ENCODE data around the gene PRICKLE4.

DNA sequence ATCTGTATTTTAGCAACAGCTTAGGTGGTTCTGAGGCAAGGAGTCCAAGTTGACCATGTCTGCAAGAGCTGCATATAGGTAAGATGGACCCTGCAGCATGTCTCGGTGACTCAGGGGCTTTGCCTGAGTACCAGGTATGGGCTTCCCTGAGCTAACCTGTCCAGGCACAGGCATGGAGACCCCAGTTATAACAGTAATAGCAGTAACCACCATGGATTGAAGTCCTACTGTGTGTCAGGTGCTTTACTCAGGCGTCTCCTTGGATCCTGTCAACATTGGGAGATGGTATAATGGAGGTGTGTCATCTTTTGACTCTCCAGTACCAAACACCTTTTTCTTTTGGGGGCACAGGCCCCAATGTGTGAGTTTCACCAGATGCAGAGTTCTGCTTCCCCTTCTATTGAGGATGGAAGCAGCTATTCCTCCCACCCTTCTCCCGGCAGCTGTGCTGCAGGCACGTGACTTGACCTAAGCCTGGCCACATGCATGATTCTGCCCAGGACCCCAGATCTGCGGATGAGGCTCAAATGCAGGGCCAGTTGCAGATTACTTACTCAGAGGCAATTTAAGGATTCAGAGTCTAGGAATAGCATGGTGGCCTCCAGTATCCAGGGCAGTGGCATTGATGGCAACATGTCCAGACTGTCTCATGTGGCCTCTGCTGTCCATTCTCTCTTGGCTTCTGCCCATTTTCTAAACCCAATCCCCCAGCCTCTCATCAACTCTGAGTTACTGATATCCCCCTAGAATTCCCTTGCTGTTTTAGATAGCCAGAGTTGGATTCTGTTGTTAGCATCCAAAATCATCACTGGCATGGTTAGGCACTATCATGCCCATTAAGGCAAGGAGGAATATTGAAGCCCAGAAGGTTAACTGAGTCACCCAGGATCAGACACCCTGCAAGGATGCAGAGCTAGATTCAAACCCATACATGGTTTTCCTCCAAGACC, 13.6 kb downstream of the TREM1 start:
- RRBS: no CpG with 5 or more reads among the region's 5 CpGs
CAGE:
- cytosol, long polyA plus RNA: no peak
- long polyA plus RNA: no peak
- nucleus, long polyA plus RNA: no peak

- RRBS: no CpG with 5 or more reads among the region's 5 CpGs
CAGE:
- cytosol, long polyA plus RNA: no peak
- long polyA plus RNA: no peak
- nucleus, long polyA plus RNA: no peak
Observed at GRCh38 chr6:41302564-41303036, 16.1 kb upstream of the TREM1 start.

DNA sequence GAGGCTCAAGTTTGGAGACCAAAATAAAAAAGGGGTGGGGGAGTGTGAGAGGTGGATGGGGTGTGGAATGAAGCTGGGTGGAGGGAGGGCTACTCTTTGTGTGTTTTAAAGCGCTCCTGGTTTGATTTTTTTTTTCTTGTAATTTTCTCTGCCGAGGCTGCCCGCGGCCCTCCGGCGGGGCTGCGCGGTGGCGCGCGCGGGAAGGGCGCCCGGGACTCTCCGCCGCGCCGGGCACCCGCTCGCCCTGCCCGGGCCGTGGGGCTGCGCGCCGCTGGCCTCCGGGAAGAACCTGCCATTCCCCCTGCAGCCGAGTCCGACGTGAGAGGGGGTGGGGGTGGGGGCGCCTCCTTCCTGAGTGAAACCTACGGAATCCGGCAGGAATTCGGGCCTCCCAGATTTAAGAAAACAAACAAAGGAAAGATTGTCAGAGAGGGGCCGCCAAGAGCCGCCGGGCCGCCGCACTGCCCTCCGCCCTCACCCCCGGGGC, 42.5 kb upstream of the FOXP4 start:
- RRBS: 17% methylated on average over 19 of the region's 40 CpGs
CAGE:
- cytosol, long polyA plus RNA: no peak
- long polyA plus RNA: no peak
- nucleus, long polyA plus RNA: no peak

DNA sequence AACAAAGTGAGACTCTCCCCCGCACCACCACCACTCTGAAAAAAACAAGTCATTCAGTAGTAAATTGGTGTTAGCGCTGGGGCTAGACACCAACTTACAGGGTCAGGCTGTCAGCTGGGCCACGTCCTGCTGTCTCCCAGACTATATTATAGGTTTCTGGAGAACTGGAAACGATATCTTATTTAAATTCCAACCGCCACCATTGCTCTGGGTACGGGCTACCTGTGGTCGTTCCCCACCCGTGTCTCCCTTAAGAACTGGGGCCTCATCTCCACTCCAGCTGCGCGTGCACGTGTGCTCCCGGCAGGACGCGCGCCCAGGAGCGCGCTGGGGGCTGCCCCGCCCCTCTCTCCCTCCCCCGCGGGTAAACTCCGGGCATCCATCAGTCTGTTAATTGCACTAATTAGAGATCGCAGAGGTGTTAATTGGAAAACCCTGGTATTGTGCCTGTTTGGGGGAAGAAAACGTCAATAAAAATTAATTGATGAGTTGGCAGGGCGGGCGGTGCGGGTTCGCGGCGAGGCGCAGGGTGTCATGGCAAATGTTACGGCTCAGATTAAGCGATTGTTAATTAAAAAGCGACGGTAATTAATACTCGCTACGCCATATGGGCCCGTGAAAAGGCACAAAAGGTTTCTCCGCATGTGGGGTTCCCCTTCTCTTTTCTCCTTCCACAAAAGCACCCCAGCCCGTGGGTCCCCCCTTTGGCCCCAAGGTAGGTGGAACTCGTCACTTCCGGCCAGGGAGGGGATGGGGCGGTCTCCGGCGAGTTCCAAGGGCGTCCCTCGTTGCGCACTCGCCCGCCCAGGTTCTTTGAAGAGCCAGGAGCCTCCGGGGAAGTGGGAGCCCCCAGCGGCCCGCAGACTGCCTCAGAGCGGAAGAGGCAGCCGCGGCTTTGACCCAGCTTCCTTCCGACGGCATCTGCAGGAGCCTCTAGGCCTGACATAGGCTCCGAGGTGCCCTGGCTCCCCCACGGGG, 14.4 kb downstream of the FOXP4 start:
- RRBS: 96% methylated on average over 18 of the region's 59 CpGs
CAGE:
- cytosol, long polyA plus RNA: no peak
- long polyA plus RNA: no peak
- nucleus, long polyA plus RNA: no peak

- RRBS: no CpG with 5 or more reads among the region's 36 CpGs
CAGE:
- cytosol, long polyA plus RNA: no peak
- long polyA plus RNA: no peak
- nucleus, long polyA plus RNA: no peak
Observed at GRCh38 chr6:41589420-41590379, 43.5 kb downstream of the FOXP4 start.

DNA sequence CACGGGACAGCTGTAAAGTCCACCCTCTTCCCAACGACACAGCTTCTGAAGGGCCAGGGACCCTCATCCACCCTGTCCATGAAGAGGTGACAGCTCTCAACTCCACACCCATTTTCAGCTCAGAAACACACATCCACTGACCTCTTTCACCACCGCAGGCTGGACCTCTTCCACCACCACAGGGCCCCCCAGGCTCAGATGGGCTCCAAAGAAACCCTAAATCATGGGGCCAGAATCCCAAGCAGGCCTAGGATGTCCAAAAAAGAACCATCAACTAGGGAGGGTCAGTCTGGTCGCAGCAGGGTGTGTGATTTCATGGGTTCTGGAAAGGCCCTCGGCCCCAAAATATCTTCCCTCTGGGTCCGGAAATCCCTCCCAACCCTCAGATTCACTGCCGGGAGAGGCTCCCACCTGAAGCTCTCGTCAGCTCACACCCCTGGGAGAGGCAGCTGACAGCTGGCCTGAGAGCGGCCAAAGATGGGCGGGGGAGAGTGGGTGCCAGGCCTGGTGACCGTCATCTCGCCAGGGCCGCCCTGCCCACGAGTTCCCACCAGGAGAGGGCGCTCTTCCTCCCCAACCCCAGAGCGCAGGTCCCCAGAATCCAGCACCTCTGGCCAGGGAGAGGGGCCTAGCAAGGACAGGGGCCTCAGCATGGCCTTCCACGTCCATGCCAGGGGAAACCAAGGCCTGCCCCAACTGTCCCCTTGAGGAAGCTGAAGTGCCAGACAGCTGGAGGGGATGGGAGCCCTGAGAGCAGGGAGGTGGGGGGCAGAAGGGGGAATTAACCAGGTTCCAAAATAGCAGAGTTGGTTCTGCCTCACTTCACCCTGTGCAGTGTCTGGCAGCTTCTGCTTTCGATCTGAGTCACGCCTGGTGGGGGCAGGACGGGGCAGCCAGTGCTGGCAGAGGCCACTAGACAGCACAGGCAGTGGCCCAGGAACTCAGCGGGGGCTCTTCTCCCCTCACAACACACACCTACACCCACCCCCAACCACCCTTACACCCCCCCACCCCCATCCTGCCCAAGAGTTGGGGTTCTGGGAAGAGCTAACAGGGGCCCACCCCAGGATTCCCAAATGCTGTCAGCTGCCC, 29.6 kb downstream of the TFEB start:
- RRBS: no CpG with 5 or more reads among the region's 21 CpGs
CAGE:
- cytosol, long polyA plus RNA: no peak
- long polyA plus RNA: no peak
- nucleus, long polyA plus RNA: no peak

- RRBS: 37% methylated on average over 6 of the region's 16 CpGs
CAGE:
- cytosol, long polyA plus RNA: no peak
- long polyA plus RNA: no peak
- nucleus, long polyA plus RNA: no peak
Observed at GRCh38 chr6:41733583-41734084, 1.8 kb downstream of the TFEB start.

GRCh38 chr6:41734674-41735268, 637 bp downstream of the TFEB start:
- RRBS: 1% methylated on average over 40 of the region's 59 CpGs
CAGE:
- cytosol, long polyA plus RNA: no peak
- long polyA plus RNA: no peak
- nucleus, long polyA plus RNA: no peak

DNA sequence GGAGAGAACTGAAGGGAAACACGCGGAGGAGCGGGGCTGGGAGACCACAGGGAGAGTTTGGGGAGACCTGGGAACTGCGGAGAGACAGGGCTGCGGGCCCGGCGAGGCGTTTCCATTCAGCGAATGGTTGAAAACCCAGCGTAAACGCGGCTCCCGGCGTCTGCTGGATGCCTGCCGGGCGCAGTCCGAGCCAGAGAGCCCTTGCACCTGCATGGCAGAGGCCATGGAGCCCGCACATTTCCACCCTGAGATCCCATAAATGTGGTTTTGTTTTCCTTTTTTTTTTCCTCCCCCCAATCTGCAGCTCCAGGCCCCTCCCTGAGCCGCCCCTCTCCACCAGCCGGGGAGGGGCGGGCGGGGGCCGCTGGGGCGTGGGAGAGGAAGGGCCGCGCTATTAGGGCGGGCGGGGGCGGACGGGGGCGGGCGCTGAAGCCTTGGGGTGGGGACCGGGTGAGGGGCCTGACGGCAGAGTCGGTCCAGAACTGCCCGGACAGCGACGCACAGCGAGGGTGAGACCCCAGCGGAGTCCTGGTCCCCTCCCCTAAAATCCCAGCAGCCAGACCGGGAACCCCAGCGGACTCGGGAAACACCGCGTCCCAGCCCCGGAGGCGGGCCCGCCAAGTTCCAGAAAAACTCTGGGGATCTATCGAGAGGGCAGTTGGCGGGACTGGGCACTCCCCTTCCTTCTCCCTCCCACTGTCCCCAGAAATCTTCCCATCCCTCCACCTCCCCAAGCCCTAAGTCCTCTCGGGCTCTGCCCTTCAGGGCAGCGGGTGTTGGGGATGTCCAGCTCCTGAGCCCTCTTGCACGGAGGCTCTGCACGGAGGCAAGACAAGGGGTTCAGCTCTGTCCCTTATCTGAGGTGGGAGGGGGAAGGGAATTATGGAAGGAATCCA, at the start of gene PRICKLE4:
PRICKLE4 (plus strand) TSS at position 465 of the 896 bp plus-strand sequence.
- RRBS: 3% methylated on average over 25 of the region's 54 CpGs
CAGE:
- cytosol, long polyA plus RNA: no peak
- long polyA plus RNA: no peak
- nucleus, long polyA plus RNA: start-site peak on the plus strand centred at position 453 of the sequence, 66 bp wide, 96 and 103 reads in 2 replicates

- RRBS: no CpG with 5 or more reads among the region's 4 CpGs
CAGE:
- cytosol, long polyA plus RNA: no peak
- long polyA plus RNA: no peak
- nucleus, long polyA plus RNA: no peak
Observed at GRCh38 chr6:41937968-41938631, 3.5 kb downstream of the CCND3 start.

GRCh38 chr6:41938632-41939431, 2.8 kb downstream of the CCND3 start:
- RRBS: no CpG with 5 or more reads among the region's 8 CpGs
CAGE:
- cytosol, long polyA plus RNA: no peak
- long polyA plus RNA: no peak
- nucleus, long polyA plus RNA: no peak

GRCh38 chr6:41947486-41948297, 6.1 kb upstream of the CCND3 start:
- RRBS: 87% methylated on average over 5 of the region's 10 CpGs
CAGE:
- cytosol, long polyA plus RNA: no peak
- long polyA plus RNA: no peak
- nucleus, long polyA plus RNA: no peak

GRCh38 chr6:42103935-42105255, 38.0 kb downstream of the C6orf132 start:
- RRBS: 76% methylated on average over 48 of the region's 95 CpGs
CAGE:
- cytosol, long polyA plus RNA: no peak
- long polyA plus RNA: no peak
- nucleus, long polyA plus RNA: no peak

DNA sequence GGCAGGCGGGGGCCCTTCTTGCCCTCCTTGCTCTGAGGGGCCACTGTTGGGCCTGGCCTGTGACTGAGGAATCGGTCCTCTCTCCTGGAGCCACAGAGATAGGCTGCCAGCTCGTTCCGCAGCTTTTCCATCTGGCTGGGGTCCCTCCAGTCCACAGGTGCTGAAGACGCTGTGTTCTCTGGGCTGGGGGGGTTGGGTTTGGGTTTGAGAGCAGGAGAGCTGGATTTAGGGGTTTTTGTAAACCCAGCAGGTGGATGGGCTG, 36.1 kb downstream of the C6orf132 start:
- RRBS: no CpG with 5 or more reads among the region's 5 CpGs
CAGE:
- cytosol, long polyA plus RNA: no peak
- long polyA plus RNA: no peak
- nucleus, long polyA plus RNA: no peak

GRCh38 chr6:42224177-42224912, 6.7 kb upstream of the MRPS10 start:
- RRBS: no CpG with 5 or more reads among the region's 10 CpGs
CAGE:
- cytosol, long polyA plus RNA: no peak
- long polyA plus RNA: no peak
- nucleus, long polyA plus RNA: no peak

- RRBS: no CpG with 5 or more reads among the region's 10 CpGs
CAGE:
- cytosol, long polyA plus RNA: no peak
- long polyA plus RNA: no peak
- nucleus, long polyA plus RNA: no peak
Observed at GRCh38 chr6:42367096-42367739, 84.5 kb downstream of the TRERF1 start.

GRCh38 chr6:42440726-42441456, 10.8 kb downstream of the TRERF1 start:
- RRBS: no CpG with 5 or more reads among the region's 10 CpGs
CAGE:
- cytosol, long polyA plus RNA: no peak
- long polyA plus RNA: no peak
- nucleus, long polyA plus RNA: no peak

- RRBS: no CpG with 5 or more reads among the region's 8 CpGs
CAGE:
- cytosol, long polyA plus RNA: no peak
- long polyA plus RNA: no peak
- nucleus, long polyA plus RNA: no peak
Observed at GRCh38 chr6:42443685-42444099, 8.0 kb downstream of the TRERF1 start.

DNA sequence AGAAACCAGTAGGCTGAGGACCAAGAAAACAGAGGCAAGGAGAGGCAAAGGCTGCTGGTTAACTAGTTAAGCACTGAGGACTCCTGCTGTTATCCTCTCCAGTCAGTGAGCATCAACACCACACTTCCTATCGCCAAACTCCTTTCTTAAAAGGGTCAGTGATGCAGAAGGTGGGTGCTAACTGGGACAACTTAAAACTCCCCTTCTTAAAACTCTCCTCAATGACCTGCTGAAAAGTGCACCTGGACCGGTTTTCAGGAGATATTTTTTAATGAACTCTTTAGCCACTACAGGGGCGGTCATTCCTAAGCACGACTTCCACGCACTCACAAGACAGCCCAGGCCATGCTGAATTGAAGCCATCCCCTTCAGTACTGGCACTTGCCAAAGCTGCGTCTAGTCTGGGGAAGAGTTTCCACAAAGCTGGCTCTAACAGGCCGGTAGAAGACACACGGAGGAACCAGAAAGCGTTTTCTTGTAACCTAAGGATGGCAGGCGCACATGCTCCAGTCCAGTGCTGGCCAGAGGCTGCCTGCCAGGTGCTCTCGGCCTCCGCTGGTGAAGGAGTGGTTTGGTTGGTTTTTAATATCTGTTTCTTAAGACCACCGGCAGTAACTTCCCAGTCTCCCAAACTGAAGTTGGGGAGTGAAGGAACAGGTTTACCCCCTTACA, 1.5 kb downstream of the TRERF1 start:
- RRBS: no CpG with 5 or more reads among the region's 13 CpGs
CAGE:
- cytosol, long polyA plus RNA: no peak
- long polyA plus RNA: no peak
- nucleus, long polyA plus RNA: no peak

DNA sequence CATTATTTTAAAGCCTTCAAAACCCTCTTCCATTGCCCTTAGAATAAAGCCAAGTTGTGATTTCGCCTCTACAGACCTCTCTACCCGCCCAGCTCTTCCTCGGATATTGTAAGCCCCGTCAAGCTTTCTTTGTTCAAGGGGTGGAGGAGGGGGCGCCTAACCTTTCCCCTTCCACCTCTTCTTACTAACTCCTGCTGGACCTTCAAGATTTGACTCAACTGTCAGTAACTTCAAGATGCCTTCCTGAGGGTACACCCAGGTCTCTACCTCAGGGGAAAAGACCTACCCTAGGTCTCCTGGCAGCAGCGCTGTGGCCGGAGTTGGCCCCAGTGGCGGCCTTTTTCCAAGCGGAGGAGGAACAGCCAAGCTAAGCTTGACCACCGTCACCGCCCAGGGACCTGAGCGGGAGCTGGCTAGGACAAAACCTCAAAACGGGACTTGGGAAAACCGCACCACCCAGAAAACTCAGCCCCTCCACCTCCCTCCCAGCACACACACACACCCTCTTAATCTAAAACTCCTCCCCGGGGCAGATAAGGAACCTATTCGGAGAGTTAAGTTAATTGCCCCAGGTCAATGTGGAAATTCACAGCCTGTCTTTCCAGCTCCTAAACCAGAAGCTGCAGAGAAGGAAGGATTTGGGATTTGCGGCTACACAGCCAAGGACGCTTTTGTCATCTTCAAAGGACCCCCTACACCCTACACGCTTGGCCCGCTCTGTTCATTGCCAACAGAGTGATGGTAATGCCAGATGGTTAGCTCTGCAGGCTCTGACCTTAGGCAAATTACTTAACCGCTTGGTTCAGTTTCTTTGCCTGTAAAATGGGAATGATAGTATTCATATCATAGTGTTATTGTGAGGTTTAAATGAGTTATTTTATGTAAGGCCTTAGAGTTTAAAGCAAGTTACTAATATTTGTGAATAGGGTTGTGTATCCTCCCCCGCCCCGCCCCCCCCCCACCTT, 2.7 kb upstream of the TRERF1 start:
- RRBS: no CpG with 5 or more reads among the region's 23 CpGs
CAGE:
- cytosol, long polyA plus RNA: no peak
- long polyA plus RNA: no peak
- nucleus, long polyA plus RNA: no peak

All from SK-N-SH (cell line).